A375 (cell line): Measurements from ENCODE around the genes KCNA6 and SCNN1A.

DNA sequence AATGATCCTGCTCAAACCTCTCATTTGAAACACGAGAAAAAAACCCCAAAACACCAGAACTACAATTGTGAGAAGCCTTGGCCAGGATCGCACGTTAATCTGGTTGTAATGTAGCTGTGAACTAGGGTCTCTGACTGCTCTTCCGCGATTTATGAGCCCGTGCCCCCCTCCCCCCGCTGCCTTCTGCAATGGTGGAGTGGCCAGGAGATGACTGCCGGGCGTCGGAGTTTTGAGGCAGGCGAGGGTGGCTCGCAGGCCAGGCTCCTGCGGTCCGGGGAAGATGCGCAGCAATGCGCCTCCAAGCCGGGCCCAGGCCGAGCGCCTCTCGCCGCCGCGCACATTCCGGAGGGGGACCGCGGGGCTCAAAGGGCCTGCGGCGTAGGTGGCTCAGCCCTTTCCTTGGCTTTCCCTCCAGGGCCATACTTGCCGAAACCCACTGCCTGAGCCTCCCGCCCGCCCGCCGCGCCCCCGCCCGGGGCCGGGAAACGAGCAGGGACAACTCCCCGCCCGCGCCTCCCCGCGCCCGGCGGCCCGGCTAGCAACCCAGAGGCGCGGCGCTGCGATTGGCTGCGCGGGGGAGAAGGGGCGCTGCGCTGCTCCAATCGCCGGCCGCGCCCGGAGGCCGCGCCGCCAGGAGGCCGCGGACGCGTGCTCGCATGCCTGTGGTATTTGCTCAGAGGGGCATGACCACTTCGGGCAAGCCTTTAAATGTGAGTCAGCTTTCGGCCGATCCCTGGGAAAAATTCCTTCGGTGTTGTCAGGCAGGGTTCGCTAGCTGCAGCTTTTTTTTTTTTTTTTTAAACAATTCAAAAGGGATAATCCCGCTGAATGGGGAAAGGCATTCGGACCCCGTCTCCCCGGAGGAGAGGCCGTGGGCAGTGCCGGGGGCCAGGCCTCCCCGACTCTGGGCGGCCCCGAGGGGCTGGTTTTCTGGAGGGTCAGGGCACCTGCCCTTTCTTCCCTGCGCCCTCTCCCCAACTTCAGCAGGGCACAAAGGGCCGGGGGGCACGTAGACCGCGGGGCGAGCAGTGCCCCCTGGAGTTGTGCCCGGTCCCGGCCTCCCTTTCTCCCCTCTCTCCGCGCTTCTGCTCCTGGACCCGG is 158.0 kb upstream of the PARP11 start:
- RAMPAGE, long total RNA: no peak

- RAMPAGE, long total RNA: no peak
Observed at GRCh38 chr12:4286280-4286497, 12.6 kb downstream of the CCND2 start.

- RAMPAGE, long total RNA: no peak
Observed at GRCh38 chr12:4392126-4392877, 12.8 kb upstream of the FGF23 start.

DNA sequence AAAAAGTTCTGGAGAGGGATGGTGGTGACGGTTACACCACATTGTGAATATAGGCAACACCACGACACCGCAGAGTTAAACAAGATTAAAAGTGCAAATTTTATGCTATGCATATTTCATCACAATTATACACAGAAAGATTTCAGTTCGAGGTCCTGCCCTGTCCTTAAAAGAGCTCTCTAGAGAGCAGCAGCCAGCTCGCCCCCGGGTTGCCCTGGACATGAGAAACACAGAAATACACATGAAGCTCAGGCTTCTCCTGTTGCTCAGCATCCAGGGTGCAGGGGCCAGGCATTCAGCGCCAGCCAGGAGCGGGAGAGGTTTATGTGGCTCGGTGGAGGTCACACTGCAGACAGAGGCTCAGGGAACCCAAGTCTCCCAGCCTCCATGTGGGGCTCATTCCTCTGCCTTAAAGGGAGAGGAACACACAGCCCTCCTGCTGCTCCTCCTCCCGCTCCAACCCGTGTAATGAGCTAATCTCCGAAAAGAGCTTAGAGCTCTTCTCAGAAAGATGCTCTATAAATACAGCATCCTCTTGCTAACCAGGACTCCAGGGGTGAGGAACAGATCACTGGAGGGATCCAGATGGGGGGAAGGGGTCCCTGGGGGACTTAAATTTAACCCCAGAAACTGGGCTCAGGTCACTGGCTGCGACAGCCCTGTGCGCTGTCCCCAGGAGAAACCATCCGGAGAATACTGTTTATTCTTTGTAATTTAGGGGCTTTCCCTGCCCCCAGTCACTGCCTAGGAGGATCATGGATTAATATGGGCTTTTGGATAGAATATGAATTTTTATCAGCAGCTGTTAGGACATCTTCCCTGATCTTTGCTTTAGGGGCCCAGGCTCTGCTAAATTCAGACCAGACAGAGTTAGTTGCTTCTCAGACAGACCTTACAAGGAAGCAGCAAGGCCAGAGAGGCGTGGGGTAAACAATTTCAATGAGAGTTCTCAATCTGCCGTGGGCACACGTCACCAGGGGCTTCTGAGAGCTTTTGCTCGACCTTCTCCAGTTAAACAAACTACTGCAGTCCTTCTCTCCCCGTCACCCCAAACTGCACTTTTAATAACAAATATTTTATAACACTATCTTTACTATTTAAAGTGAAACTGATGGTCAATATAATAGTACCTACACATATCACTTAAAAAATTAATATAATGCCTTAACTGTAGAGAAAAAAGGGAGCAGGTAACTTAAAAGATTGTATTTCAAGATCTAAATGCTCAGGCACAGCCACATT is 28.0 kb downstream of the FGF6 start:
- RAMPAGE, long total RNA: no peak

GRCh38 chr12:4434821-4435081 is 10.9 kb downstream of the FGF6 start:
- RAMPAGE, long total RNA: no peak

GRCh38 chr12:4506864-4507281 is 31.4 kb downstream of the C12orf4 start:
- RAMPAGE, long total RNA: no peak

- RAMPAGE, long total RNA: no peak
Observed at GRCh38 chr12:4809168-4809879, at the start of gene KCNA6. Gene KCNA6 (plus strand): TSS chr12:4809334.

DNA sequence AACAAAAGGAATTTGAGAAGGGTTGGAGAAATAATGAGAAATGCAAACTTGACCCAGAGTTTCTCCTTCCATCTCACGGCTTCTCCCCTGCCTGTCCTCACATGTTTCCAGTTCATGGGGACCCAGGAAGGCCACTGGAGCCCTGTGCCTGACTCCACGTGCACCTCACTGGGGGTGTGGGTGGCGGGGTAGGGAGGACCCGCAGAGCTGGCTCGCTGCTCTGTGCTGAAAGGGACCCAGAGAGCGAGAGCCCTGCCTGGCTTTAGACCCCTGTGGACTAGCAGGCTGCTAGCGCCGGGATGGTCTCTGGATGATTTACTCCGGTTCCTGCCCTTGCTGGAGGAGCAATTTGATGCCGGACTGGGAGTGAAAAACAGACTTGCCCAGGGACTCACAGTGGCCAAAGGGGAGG is 49.0 kb downstream of the NTF3 start:
- RAMPAGE, long total RNA: no peak

GRCh38 chr12:5503592-5504026 is 71.7 kb downstream of the NTF3 start:
- RAMPAGE, long total RNA: no peak

GRCh38 chr12:5976070-5976468 is 31.0 kb upstream of the ANO2 start:
- RAMPAGE, long total RNA: no peak

GRCh38 chr12:6016888-6017205 is 71.8 kb upstream of the ANO2 start:
- RAMPAGE, long total RNA: no peak

- RAMPAGE, long total RNA: no peak
Observed at GRCh38 chr12:6072007-6073019, 52.2 kb downstream of the VWF start.

- RAMPAGE, long total RNA: no peak
Observed at GRCh38 chr12:6073303-6073838, 51.1 kb downstream of the VWF start.

DNA sequence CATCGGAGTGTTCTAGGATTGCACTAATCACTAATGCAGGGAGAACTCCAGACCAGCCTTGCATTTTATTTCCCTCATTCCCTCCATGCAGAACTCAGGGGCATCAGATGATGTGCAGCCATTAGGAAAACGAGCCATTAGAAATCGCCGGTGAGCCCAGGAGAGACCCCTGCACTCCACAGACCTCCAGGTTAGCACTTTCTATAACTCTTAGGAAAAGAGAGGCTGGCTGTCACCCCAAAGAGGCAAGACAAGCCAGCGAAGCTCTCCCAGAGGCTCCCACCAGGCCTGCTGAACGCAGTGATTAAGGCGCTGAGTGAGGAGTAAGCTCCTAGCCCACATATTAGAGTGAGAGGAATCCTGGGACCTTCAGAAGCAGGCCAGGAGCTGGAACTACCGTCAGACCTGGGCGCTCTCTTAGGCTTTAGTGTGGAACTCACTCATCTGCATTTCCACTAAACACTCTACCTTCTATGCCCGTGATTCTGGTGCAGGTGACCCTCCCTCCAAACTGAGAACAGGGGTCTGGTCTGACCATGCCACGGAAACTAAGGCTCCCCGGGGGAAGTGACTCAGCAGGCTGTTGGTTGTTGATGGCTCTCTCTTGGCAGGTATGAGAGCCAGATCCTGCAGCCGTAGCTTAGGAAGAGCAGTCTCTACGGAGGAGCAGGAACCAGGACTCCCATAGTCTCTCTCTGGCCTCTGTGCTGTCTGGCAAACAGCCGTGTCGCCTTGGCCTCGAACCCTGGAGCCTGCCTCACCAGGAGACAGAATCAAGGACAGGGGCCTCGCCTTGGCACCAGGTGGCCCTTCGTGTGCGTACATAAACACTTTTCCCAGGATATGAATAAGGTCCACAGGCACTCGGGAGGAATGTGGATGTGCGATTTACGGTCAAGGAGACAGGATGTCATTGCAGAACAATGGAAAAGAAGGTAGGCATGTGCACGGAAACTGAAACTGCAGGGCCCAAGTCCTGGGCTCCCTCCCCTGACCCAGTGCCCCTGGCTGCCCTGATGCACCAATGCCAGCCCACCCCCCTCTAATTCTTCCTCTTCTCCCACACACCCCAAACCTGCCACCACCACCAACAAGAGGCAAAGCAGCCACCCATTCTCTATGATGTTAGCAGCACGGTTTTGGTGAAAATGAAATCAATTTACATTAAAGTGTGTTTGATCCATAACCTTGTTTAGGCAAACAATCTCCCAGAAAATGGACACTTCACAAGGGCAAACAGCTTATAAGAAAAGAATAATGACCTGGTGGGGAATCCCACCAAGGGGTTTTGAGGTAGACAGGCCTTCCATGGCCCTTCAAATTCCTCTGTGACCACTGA is 8.0 kb downstream of the VWF start:
- RAMPAGE, long total RNA: no peak

GRCh38 chr12:6225620-6226464 is 25.6 kb downstream of the CD9 start:
- RAMPAGE, long total RNA: no peak

GRCh38 chr12:6328855-6329146 is 13.1 kb downstream of the TNFRSF1A start:
- RAMPAGE, long total RNA: no peak

- RAMPAGE, long total RNA: no peak
Observed at GRCh38 chr12:6330362-6330932, 11.4 kb downstream of the TNFRSF1A start.

DNA sequence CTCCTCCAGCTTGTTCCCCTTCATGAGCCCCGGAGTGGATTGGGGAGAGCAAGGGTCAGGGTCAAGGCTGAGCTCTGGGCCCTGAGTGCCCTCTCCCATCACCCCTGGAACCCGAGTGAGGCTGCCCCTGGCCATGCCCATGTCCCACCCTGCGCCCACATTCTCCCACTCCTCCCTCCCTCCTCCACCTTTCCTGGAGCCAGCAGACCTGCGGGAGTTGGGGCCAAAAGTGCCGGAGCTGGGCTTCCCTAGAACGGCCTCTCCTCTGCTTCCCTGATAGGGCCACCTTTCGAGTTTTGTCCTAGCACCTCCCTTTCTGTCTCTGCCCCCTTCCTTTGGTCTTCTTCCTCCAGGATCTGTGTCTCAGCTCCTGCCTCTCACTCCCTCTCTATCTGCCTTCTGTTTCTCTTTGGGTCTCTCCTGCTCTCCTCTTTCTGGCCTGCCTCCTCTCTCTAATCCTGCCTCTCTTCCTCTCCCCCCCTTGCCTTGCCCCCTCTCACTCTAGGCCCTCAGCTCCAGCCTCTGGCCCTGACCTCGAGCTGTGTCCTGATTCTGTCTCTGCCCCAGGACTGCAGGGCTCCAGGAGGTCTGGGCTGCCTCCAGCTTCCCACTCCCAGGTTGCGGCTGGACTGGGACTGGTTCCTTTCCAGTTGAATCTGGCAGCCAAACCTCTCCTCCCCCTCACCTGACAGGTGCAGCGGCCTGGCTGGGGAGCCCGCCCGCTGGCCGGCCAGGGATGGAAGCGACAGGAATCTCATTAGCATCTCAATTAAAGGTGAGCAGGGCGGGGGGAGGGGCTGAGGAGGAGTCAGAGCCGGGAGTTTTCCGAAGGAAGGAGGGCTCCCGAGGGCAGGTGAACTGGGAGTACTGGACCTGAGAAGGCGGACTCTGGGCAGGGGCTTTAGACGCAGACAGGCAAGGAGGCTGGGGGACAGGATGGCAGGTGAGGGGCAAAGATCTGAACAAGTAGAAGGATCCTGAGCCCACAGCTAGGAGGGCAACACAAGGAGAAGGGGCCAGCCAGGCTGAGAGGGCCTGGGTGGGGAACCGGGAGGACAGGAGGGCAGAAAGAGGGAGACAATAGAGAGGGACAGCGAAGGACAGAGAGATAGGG is at the start of gene SCNN1A:
TSS of gene SCNN1A (minus strand) at position 744 of the 1,114 bp plus-strand sequence.
- RAMPAGE, long total RNA: no peak

DNA sequence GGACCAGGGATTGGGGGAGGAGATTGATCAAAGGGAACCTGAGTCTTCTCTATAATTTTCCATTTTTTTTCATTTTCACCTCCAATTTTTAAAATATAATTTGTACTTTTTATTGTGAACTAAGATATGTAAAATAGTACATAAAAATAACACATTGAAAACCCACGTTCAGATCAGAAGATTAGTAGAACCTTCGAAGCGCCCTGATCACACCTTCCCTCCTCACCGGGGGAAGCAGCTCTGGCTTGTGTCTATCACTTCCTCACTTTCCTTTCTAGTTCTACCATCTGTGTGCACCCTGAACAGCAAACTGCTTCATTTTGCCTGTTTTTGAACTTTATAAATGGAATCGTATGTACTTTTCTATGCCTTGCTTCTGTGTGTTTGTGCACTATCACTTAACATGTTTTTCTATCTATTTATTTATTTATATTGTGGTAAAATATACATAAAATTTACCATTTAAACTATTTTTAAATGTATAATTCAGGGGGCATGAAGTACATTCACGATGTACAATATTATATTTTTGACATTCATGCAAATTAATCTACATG is 11.7 kb upstream of the CD27 start:
- RAMPAGE, long total RNA: no peak

- RAMPAGE, long total RNA: no peak
Observed at GRCh38 chr12:6446269-6446689, 1.5 kb downstream of the CD27 start.